Mesangial cell (primary cell): ENCODE measurements around a stretch of chr19.

- RAMPAGE, long total RNA, result no peak
Measured at GRCh38 chr19:12736645-12737413, 468 bp upstream of the GET3 start.

DNA sequence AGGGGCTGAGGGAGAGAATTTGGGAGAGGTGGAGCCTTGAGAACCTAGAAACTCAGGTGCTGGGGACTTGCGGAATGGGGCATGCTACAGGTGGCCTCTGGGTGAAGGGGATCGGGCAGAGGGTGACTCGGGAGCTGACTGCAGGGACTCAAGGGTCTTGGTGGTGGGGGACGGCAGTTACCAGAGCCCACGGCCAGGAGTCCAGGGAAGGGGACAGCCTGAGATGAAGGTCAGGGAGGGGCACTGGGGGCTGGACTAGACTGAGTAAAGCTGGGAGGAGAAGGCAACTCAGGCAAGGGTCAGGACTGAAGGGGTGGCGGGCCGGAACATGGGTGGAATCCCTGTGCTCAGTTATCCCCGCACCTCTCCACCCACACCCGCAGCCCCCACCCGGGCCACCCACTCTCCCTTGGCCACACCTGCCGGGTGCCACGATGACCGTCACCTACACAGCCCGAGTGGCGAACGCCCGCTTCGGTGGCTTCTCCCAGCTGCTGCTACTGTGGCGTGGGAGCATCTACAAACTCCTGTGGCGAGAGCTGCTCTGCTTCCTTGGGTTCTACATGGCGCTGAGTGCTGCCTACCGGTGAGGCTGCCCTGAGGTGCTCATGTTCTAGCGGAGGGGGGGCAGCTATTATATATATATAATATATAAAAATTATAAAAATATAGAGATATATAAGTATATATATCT lies 715 bp downstream of the BEST2 start:
- RAMPAGE, long total RNA, result no peak

DNA sequence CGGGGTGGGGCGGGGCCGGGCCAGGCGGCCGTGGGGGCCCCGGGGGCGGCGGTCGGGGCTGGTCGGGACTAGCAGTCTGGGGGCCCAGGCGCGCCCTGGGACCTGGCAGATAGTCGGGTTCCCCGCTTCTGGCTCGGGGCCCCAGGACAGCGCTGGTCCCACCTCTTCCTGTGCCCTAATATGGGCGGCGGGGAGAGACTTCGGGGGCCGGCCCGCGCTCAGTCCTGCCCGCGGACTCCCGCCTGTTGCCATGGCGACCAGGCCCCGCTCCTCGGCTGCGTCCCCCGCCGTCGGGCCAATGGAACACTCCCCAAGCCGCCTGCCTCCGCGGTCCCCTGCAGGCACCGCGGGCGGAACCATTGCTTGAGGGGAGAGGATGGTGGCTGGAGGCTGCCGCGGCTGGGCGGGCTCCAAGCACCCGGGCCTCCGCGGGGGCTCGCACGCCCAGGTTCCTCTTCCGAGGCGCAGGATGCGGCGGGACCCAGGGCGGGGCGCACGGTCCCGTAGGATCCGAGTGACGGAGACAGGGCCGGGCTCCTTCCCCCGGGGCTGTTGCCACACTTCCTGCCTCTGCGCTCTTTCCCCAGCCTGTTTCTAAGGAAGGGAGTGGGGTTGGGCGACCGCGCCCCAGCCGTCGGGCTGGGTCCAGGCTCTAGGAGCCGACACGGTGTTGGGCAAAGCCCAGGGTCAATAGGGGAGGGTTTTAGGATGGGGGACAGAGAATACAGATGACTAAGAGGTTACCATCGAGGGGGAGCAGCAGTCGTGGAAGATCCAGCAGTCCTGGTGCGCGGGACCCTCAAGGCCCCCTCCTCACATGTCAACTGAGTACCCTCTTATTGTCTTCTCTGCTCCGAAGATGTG lies 1.3 kb upstream of the JUNB start:
- RAMPAGE, long total RNA, result no peak

GRCh38 chr19:12793003-12793178 lies 1.6 kb downstream of the JUNB start:
- RAMPAGE, long total RNA, result no peak

- RAMPAGE, long total RNA, result no peak
Measured at GRCh38 chr19:12840233-12841052, 2.1 kb downstream of the MAST1 start.

DNA sequence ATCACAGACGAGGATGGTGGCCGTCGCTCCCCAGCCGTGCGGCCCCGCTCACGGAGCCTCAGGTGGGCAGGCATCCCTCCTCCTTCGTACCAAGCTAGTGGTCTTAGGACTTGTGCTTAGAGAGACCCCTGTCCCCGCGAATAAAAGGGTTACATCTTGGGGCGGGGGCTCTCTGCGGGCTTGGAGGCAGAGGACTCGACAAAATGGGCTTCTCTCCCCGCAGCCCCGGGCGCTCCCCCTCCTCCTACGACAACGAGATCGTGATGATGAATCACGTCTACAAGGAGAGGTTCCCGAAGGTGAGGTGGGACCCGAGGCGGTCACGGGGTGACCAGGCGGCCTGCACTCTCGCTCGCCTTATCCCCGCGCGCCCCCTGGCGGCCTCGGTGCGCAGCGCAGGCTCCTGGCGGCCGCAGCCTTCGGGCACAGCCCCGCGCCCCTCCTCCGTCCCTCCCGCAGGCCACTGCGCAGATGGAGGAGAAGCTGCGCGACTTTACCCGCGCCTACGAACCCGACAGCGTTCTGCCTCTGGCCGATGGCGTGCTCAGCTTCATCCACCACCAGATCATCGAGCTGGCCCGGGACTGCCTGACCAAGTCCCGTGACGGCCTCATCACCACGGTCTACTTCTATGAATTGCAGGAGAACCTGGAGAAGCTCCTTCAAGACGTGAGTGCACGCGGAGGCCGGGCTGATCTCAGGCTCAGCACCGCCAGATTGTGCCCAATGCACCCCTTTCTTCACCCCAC lies 9.2 kb downstream of the MAST1 start:
- RAMPAGE, long total RNA, result no peak

DNA sequence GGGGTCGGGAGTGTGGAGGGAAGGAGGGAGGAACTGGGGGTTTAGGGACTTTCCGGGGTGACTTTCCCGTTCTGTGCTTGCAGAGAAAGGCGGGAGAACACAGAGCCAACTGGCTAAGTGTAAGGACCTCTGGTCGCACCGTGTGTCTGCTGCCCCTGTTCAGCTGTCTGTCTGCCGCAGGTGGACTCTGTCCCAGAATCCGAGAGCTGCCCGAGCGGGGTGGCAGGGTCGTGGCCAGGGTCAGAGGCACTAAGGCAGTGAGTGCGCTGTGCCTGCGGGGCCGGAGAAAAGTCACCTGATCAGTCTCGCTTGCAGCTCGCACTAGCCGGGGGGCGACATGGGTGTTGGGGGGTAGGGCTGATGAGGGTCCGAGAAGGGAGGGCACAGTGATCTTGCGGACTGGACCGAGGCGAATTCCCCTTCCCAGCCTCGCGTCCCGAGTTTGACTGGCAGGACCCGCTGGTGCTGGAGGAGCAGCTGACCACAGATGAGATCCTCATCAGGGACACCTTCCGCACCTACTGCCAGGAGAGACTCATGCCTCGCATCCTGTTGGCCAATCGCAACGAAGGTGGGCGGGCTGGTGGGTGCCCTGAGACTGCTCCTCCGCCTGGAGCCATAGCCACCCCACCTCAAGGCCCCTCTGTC lies 568 bp downstream of the GCDH start:
- RAMPAGE, long total RNA, result no peak

GRCh38 chr19:12912500-12912902 lies 6.6 kb downstream of the SYCE2 start:
- RAMPAGE, long total RNA, result no peak

DNA sequence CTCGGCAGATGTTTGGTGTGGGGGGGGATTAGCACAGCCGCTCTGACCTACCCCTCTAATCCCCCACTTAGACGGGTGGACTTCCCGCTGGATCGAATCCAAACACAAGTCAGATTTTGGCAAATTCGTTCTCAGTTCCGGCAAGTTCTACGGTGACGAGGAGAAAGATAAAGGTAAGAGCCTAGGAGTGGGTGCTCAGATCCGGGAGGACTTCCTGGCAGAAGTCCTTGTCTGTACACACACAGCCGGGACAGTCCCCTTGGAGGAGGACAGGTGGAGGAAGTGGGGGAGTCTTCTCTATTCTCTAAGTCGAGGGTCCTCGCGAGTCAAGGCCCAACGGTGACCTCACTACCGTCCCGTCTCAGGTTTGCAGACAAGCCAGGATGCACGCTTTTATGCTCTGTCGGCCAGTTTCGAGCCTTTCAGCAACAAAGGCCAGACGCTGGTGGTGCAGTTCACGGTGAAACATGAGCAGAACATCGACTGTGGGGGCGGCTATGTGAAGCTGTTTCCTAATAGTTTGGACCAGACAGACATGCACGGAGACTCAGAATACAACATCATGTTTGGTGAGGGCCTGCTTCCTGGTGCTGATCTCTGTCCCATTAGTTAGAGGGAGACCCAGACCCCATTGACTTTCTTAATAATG lies 778 bp downstream of the CALR start:
- RAMPAGE, long total RNA, result no peak

- RAMPAGE, long total RNA, result no peak
Measured at GRCh38 chr19:12939942-12940715, 1.7 kb downstream of the CALR start.

DNA sequence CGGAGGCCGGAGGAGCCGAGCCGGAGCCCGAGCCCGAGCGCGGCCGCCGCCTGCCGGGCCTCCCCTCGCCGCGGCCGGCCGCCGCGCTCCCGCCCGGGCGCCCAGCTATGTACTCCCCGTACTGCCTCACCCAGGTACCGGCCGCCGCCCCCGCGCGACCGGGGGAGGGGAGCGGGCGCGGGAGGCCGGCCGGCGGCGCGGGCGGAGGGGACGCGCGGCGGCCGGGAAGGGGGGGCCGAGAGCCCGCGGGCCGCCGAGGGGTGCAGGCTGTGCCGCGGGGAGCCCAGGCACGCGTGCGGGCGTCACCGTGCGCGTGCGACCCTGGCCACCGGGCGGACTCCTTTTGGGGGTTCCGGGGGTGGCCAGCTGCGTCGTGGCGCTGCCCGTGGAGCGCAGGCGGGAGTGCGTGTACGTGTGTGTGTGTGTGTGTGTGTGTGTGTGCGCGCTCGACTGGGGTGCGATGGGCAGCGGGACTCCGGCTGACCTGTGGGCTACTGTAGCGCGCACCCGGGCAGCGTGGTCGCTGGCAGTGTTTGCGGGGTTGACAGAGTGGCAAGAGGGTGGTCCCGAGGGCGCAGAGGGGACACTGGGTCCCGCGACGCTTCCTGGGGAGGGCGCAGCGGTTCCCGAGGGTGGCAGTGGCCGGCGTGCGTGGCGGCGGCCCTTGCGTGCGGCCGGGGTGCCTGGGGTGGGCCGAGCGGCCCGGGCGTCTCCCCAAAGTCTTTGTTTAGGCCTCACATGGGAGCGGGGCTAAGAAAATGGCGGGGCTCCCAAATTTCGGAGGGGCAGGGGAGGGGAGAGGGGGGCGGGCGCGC lies 663 bp downstream of the NFIX start:
- RAMPAGE, long total RNA, result no peak

GRCh38 chr19:13011731-13012467 lies 16.6 kb downstream of the NFIX start:
- RAMPAGE, long total RNA, result no peak

- RAMPAGE, long total RNA, result no peak
Measured at GRCh38 chr19:13016503-13016977, 21.3 kb downstream of the NFIX start.

DNA sequence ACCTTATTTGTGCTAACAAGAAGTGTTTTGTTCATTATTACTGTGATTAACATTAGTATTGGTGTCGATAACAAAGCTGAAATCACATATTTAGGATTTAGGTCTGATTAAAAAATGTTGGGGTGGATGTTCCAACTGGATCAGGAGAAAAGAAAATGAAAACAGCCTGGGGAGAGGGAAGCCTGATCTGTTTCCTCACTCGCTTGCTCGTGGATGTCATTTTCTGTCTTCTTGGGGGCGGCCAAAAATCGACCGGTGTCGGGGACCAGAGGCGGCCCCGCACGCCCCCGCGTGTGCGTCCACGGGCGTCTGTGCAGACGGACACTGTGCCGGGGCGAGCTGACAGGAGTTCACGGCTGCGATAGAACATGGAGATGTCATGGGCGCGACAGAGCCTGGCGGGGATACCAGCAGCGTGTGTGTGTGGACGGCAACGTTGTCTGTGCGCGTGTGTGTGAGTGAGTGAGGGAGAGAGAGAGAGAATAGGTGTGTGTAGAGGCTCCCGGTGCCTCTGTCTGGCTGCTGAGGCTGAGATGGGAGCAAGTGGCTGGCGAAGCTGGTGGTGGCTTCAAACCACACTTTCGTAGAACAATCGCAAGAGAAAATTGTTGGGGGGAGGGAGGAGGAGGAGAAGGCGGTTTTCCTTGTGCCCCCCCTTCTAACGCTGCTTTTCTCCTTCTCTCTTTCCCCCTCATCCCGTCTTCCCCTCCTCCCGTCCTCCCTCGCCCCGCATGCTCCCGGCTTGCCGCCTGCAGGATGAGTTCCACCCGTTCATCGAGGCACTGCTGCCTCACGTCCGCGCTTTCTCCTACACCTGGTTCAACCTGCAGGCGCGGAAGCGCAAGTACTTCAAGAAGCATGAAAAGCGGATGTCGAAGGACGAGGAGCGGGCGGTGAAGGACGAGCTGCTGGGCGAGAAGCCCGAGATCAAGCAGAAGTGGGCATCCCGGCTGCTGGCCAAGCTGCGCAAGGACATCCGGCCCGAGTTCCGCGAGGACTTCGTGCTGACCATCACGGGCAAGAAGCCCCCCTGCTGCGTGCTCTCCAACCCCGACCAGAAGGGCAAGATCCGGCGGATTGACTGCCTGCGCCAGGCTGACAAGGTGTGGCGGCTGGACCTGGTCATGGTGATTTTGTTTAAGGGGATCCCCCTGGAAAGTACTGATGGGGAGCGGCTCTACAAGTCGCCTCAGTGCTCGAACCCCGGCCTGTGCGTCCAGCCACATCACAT lies 29.4 kb downstream of the NFIX start:
- RAMPAGE, long total RNA, result no peak

DNA sequence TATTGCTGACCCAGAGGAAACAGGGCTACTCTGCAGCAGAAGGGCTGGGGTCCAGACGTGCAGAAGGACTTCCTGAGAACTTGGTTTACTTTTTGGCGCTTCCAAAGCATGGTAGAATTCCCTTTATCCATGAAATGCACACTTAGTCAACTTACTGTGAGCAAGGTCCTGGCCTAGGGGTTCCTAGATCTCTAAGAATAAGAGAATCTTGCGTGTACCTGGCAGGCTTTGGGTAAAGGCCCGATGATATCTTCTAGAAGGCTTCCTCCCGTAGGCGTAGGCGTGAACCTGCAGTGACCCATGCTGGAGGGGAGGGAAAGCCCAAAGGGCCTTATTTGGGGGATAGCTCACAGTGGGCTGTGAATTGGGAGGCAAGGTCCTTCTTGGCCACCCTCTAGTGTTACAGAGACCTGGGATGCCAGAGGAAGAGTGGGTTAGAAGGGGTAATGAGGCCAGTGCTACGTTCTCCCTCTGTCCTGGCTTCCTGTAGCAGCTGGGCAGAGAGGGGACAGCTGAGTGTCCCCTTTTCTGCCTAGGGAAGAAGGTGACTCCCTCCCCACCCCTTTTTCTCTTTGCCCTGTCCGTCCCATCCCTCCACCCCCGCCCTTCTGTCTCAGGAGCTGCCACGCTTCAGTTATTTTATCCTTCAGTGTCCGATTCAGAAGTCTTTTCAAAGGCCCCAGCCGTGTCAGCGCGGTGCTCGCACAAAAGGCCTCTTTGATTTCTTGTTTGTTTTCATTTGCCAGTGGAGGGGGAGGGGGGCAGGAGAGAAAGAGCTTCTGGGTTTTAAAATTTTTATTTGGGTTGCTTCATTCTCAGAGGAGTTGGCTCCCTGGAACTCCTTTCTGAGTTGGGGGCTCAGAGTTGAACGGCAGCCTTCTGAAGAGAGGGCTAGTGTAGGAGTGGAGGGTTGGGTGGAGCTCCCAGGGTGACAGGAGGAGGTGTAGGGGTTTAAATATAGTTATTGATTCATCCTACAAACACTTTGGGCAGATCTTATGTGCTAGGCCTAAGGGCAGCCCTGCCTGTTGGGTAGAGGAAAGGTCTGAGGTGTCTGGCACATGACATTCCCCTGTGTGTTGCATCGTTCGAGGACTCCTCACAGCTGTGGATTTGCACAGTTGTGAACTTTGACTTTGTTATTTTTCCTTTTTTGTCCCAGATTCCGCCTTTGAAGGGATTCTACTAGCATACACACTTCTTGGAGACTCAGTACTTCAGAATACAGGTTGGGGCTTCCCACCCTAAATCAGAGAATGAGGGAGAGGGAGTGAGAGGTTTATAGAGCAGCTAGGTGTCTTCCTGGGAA lies 36.6 kb downstream of the NFIX start:
- RAMPAGE, long total RNA, result no peak

GRCh38 chr19:13056010-13056762 lies 46.5 kb downstream of the LYL1 start:
- RAMPAGE, long total RNA, result no peak

DNA sequence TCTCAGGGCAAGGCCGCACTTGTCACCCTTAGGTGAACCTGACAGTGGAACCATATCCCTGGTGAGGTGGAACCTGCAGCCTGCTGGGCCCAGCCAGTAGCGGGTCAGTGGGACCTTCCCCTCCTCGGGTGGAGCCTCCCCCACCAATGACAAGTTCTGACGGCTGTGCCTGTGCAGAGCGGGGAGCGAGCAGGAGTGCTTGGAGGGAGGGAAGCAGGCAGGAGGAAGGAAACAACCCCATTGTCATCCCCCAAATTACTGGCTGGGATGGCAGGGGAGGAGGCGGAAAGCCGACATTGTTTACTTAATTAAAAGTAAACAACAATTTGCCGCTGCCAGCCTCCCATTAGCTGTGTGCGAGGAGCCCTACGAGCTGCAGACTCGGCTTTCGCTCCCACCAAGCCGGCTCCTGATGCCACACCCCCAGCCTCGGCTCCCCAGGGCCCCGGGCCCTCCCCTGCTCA lies 45.5 kb downstream of the LYL1 start:
- RAMPAGE, long total RNA, result no peak

GRCh38 chr19:13060613-13061677 lies 41.7 kb downstream of the LYL1 start:
- RAMPAGE, long total RNA, result no peak

- RAMPAGE, long total RNA, result no peak
Measured at GRCh38 chr19:13076703-13077265, 25.9 kb downstream of the LYL1 start.

- RAMPAGE, long total RNA, result no peak
Measured at GRCh38 chr19:13090100-13090493, 12.6 kb downstream of the LYL1 start.